Mesenchymal stem cell of the bone marrow (primary cell): Measurements from ENCODE around the genes C17orf78, DUSP14, GPR179, ARHGAP23 and MLLT6.

- CAGE, long polyA plus RNA: no peak
These were observed 56.4 kb downstream of the MRM1 start for GRCh38 chr17:36657384-36658603.

DNA sequence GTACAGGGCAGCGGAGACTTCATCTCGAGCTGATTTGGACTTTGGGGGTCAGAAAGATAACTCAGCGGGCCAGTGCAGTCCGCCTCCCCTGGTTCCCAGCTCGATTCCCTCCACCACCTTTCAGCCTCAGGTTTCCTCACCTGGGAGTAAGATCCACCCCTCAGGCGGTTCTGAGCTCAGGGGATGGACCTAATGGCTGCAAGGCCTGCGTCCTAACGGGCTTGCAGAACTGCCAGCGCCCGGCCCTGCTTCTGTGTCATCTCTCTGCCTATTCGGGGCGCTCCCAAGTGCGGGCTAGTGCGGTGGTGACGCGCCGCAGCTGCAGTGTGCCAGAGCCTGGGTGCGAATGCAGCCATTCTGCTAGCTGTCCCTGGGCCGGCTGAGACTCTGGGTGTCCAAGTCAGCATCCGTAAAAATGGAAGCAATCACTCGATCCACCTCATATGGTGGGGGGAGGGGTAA lies 129.7 kb upstream of the LHX1 start:
- CAGE, long polyA plus RNA: no peak

DNA sequence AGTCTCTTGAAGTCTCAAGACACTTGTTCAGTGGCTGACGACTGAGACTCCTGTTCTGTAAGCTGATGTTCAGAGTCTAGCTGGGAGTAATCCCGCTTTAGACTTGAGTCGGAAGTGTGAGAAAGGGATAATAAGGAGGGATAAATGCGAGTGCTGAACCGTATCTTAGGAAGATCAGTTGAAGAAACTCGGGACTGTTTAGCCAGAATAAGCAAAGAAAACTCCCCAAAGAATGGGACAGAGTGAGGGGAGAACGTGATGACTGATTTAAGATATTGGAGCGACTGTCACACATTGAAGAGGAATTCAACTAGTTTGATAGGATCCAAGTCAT lies 873 bp downstream of the AATF start:
- CAGE, long polyA plus RNA: no peak

DNA sequence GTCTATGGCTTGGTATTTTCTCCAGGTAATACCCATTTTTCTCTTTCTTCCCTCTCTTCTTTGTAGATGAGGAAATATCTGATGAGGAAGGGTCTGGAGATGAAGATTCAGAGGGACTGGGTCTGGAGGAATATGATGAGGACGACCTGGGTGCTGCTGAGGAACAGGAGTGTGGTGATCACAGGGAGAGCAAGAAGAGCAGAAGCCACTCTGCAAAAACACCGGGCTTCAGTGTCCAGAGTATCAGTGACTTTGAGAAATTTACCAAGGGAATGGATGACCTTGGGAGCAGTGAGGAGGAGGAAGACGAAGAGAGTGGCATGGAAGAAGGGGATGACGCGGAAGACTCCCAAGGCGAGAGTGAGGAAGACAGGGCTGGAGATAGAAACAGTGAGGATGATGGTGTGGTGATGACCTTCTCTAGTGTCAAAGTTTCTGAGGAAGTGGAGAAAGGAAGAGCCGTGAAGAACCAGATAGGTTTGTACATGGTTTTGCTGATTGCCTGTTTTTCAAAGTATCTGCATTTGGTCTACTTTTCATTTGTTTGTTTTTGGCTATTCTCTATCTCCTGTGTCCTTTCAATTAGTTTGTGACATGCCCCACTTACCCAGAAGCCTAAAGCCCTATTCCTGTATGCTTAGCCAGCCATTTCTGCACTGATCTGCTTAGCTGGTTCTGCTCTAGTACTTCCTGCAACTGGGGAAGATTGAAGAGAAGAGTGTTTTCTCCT lies 4.2 kb downstream of the AATF start:
- CAGE, long polyA plus RNA: no peak

- CAGE, long polyA plus RNA: no peak
These were observed 118.8 kb downstream of the AATF start for GRCh38 chr17:37067423-37068091.

DNA sequence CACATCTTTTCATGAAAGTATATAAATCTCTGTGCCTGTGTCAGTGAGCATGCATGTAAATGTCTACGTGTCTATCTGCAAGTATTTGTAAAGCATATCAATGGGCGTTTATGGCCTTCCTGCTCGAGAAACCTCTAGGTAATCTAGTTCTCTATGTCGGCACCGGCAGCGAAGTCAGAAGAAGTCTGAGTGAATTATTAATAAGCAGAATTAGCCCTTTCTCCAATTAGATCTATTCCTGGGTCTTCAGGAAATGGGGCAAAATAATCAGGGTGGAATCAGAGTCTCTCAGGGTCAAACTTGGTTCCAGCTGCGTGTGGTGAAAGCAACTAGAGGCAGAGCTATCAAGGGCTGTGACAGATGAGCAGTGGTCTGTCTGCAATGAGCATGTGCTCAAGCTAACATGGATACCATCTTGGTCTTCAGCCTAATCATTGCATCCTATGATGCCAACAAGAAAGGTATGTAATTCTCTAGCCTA lies at the start of gene C17orf78:
C17orf78 (plus strand) TSS at position 296 of the 481 bp plus-strand sequence.
- CAGE, long polyA plus RNA: no peak

GRCh38 chr17:37489519-37489982 lies at the start of gene DUSP14:
Gene DUSP14, plus strand, starts transcription at chr17:37489891.
- CAGE, long polyA plus RNA: no peak

GRCh38 chr17:37587495-37588162 lies 21.6 kb downstream of the SYNRG start:
- CAGE, long polyA plus RNA: no peak

DNA sequence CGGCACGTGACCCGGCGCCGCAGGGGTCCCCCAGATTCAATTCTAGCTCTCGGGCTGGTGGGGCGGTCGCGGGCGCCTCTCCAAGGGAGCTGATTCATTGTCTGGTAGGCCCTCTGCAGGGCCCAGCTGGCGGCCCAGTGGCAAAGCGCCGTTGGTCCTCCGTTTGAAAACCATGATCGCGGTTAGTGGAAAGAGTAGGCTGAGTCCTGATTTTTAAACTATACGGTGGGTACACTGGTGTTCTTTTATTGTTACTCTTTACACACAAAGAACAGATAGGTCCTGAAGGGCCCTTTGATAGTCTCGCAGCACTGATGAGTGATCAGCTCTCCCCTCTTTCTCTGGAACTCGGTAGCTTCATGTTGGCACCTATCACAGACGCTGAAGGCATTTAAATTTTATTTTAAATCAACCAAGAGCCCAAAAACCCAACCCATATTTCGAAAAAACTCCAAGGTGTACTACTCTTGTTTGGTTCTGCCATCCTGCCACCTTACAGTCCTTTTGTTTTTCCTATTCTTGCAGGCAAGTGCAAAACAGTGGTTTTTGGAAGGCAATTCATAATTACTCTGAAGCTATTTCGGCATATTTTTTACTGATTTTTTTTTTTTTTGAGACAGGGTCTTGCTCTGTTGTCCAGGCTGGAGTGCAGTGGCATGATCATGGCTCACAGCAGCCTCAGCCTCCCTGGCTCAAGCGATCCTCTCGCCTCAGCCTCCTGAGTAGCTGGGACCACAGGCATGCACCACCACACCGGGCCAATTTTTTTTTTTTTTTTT lies 500 bp upstream of the SYNRG start:
- CAGE, long polyA plus RNA: no peak

DNA sequence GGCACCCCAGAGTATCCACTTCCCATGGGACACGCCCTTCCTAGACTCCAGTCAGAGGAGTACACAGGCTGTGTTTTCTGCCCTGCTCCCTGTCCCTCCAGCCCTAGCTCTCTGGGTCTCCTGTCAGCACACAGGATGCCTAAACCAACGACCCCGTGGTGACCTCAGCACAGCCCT lies 15.1 kb downstream of the HNF1B start:
- CAGE, long polyA plus RNA: no peak

GRCh38 chr17:37884438-37884927 lies 39.7 kb upstream of the TBC1D3K start:
- CAGE, long polyA plus RNA: no peak

DNA sequence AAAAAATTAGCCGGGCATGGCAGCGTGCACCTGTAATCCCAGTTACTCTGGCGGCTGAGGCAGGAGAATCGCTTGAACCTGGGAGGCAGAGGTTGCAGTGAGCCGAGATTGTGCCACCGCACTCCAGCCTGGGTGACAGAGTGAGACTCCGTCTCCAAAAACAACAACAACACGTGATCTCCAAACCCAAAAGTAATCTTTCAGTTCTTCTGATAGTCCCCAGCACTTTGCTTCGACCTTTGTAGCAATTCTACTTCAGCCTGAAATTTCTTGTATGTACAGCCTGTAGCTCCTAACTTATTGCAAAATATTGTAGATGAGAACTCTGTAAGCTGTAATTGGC lies 1.4 kb upstream of the MRPL45 start:
- CAGE, long polyA plus RNA: no peak

- CAGE, long polyA plus RNA: no peak
These were observed 21.1 kb downstream of the GPR179 start for GRCh38 chr17:38322324-38323373.

DNA sequence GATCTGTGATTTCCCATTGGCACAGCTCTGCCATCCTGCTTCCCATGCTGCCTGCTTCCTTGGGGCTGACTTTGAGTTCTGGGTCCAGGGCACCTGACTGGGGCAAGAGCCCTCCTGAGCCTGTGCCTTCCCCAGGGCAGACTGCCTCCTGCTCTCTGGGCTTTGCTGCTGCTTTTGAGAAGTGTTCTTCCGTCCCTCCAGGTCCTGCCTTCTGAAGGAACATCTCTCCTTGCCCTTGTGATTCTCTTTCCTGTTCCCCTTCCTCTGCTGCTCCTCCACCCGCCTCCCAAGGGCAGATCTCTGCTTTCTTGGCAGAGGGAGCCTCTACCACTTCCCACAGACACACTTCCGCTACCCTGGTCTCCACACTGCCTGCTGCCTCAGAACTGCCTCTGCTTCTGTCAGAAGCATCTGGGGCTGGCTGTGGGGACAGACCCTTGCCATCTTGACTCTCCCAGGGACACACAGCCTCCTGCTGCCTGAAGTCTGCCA lies 16.8 kb downstream of the GPR179 start:
- CAGE, long polyA plus RNA: no peak

DNA sequence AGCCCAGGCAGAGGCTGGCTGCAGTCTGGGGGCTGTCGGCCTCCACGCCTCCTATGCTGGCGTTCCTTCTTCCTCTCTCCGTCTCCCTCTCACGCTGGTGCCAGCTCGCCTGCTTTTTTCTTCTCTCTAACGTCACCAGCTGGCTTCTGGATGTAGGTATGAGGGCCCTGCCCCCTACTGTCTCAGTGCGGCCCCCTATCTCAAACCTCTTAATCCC lies at the start of gene GPR179:
GPR179 (minus strand) TSS at position 125 of the 217 bp plus-strand sequence.
- CAGE, long polyA plus RNA: no peak

DNA sequence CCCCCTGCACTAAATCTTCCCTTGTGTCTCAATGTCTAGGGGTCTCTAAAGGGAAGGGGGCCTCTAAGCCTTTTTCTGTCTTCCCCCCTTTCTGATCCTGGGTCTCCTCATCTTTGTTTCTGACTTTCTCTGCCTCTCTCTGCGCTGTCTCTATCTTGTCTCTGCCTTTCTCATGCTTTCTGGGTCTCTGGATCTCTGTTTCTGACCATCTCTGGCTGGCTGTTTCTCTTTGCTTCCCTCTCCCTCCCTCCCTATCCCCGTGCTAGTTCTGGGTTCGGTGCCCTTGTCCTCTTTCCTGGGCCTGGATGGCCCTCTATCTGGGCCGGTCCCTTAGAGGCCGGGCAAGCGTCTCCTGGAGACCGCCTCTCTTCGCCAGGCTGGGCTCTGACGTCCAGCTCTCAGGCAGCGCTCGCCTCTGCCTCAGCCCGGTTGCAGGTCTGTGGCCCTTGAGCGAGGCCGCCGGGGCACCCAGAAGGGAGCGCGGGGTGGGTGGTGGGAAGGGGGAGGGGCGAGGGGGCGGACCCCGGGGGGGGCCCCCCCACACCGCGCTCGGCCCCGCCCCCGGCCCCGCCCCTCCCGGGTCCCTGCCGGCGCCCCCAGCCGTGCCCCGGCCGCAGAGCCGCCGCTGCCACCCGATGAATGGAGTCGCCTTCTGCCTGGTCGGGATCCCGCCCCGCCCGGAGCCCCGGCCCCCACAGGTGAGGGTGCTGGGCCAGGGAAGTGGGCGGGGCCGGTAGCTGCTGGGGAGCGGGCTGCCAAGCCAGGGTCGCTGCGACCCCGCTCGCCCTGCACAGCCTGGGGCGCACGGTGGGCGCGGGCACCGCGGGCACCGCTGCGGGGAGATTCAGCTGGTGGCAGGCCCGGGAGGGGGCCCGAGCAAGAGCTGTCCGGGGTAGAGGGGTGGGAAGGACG lies at the start of gene ARHGAP23:
ARHGAP23 (plus strand) TSS at position 614 of the 912 bp plus-strand sequence.
- CAGE, long polyA plus RNA: no peak

GRCh38 chr17:38609018-38609863 lies 3.5 kb upstream of the SRCIN1 start:
- CAGE, long polyA plus RNA: no peak

DNA sequence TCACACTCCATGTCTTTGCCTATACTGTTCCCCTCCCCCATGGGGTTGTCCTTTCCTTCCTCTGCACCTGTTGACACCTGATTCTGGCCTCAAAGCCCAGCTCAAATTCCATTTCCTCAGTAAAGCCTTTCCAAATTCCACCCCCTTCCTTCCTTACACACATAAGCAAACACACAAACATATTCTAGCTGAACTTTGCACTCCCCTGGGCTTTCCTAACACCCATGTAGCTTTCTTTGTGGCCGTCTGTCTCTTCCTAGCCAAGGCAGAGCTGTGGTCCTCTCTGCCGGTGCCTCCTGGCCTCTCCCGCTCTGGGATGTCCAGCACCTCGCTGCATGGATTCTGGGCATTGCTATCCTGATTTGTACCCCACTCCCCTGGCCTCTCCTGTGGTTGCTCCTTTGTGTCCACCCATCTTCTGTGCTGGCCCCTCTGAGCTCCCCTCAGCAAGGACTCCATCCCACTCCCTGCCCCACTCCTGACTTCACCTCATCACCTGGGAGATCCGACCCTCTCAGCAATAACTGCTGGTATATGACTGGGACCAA lies 8.4 kb upstream of the SRCIN1 start:
- CAGE, long polyA plus RNA: no peak

DNA sequence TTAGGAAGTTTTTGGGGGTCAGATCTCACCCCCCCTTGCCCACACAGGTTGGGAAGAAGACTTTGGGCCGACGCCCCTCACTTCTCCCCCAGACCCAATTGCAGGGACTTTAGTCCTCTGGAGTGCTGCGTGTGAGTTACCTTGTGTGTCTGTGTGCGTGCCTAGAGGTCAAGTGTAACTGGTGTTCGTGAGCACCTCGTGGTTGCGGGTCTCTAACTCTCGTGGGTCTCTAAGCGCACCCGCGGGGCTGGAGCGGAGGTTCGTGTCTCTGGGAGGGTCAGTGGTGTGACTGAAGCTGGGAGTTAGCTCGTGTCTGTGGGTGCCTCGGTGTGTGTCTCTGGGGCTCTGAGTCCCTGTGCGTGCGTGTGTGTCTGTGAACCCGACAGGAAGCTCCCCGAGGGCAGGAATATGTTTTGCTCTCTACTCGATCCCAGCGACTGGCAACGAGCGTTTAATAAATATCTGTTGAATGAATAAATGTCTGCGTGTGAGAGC lies 756 bp upstream of the MLLT6 start:
- CAGE, long polyA plus RNA: no peak

- CAGE, long polyA plus RNA: no peak
These were observed at the start of gene MLLT6 for GRCh38 chr17:38704765-38705801. Gene MLLT6, plus strand, starts transcription at chr17:38705273.